Parietal lobe (tissue), 2 donors: ENCODE data around the genes ATM, ARHGAP20, BTG4, BCO2 and PTS.

GRCh38 chr11:106186578-106186939 lies 109.1 kb downstream of the AASDHPPT start:
- RAMPAGE, long total RNA = no peak

- RAMPAGE, long total RNA = no peak
Measured at GRCh38 chr11:106983357-106983661, 35.0 kb downstream of the GUCY1A2 start.

DNA sequence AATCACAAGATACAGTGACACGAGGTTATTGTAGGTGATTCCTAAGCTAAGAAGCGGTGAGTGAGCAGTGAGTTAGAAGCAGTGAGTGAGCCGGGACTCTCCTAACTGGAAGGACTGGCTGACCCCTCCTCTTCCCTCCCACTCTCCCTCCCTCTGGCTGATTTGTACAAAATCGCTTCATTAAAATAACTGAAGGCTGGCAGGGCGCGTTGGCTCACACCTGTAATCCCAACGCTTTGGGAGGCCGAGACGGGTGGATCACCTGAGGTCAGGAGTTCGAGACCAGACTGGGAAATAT lies 468 bp upstream of the SLC35F2 start:
- RAMPAGE, long total RNA = no peak

GRCh38 chr11:108203465-108203917 lies 18.9 kb downstream of the NPAT start:
- RAMPAGE, long total RNA = no peak

DNA sequence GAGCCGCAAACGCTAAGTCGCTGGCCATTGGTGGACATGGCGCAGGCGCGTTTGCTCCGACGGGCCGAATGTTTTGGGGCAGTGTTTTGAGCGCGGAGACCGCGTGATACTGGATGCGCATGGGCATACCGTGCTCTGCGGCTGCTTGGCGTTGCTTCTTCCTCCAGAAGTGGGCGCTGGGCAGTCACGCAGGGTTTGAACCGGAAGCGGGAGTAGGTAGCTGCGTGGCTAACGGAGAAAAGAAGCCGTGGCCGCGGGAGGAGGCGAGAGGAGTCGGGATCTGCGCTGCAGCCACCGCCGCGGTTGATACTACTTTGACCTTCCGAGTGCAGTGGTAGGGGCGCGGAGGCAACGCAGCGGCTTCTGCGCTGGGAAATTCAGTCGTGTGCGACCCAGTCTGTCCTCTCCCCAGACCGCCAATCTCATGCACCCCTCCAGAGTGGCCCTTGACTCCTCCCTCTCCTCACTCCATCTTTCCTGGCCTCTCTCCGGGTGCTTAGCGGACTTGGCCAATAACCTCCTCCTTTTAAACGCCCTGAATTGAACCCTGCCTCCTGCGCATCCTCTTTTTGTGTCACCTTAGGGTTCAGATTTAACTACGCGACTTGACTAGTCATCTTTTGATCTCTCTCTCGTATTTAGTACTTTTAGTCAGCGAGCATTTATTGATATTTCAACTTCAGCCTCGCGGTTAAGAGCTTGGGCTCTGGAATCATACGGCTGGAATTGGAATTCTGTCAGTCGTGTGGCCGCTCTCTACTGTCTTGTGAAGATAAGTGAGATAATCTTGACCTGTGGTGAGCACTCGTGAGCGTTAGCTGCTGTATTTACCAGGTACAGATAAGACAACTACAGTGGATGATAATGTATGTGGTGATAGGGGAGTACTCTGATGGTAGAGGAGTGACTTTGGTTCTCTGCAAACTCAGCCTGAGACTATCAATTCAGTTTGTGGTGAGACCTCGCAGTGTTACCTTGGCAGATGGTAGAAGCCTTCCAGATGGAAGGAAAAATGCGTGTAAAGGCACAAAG lies at the start of gene ATM:
TSS of gene ATM (plus strand) at position 215 of the 1,032 bp plus-strand sequence.
- RAMPAGE, long total RNA = no peak

DNA sequence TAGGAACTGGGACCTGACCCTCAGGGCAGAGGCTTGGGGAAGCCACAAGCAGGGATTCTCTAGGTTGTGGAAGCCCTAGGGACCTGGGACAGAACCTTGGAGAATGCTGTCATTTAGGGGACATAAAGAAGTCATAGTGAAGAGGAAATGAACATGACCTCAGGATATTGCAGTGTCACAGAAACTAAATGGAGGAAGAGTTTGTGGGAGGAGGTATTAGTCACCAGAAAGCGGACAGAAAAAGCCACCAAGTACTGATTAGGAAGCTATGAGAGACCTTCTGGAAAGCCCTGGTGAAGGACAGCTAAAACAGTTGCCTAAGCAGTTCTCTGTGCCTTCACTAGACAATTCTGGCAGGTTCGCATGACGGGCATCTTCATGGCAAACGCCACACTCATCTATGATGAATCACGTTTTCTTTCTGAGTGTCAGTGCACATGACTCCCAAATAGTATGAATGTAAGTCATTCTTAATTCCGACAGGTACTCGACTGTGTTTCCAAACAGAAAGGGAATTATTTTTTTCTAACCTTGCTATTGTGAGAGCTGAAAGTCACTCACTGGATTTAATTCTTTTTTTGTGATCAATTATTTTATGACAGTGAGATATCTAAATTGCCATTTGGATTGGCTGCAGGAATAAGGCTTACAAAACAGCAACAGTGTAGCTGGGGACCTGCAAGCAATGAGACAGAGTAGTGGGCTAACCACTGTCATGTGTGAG lies 325.9 kb downstream of the C11orf87 start:
- RAMPAGE, long total RNA = no peak

DNA sequence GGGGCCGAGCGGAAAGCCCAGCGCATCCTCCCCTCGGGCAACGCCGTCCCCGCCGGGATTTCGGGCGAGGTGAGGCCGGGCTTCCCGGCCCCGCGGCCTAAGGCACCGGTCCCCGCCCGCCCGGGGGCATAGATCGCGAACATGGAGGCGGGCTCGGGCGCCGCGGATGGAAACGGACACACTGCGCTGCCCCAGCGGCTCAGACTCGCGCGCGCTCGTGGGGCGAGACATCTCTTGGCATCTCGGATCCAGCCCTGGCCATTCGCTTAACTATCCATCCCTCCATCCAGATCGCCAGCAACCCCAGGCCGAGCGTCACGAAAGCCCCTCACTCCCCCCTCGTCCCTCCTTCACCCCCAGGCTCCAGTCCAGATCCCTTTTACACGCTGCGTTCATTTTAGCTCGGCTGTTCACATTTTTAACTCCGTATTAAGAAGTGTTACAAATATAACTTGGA lies 468 bp downstream of the ZC3H12C start:
- RAMPAGE, long total RNA = no peak

GRCh38 chr11:110095301-110095895 lies 2.2 kb downstream of the ZC3H12C start:
- RAMPAGE, long total RNA = no peak

DNA sequence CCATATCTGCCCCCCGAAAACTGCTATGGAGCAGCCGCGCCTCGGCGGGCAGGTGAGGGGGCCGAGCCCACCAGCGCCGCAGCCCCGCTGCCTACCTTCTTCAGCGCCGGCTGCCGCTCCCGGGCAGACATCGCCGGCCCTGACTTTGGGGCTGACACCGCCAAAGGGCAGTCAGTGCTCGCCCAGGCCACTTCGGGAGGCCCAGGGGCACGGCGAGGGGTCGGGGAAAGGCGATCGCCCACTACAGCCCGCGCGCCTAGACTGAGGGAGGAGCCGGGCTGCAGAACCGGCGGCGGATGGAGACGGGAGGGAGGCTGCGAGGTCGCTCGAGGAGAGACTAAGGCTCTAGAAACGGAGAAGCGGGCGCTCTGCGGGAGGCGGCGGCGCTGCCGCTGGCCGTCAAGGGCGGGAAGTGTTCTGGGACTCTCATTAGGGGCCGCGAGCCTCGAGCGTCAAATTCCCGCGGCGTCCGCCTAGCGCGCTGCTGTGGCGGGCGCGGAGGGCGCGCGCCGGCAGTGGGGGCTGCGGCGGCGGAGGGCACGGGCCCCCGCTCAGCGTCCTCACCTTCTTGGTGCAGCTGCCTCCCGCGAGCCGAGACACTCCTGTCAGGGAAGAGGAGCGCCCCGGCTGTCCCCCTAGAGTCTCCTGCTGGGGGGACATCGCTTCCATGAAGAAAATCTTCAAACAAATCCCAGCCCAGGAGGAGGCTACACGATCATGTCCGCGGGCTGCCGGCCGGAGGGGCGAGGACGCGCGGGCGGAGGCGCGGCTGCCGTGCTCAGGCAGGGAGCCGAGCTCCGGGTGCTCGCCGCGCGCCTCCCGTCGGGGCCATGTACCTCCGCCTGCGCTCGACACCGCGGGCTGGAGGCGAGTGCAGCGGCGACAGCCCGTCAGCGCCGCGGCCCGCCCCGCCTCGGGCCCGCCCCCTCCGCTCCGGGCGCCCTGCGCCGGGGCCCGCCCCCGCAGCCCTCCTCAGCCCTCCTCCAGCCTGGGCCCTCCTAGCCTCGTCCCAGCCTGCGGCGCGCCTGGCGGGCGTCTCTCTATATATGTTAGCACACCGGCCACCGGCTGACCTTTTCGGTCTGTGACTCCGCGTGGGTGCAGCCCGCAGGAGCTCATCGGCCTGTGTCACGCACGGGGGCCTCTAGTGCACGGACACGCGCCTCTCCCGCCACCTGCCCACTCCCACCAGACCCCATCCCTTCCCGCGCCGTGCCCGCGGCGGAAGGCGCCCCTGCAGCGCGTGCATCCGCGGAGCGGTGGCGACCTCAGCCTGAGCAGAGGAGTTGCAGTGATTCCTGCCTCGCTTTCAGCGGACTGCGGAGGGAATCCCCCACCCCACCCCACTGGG lies at the start of gene ARHGAP20:
TSS of gene ARHGAP20 (minus strand) at position 875 of the 1,351 bp plus-strand sequence.
- RAMPAGE, long total RNA = no peak

DNA sequence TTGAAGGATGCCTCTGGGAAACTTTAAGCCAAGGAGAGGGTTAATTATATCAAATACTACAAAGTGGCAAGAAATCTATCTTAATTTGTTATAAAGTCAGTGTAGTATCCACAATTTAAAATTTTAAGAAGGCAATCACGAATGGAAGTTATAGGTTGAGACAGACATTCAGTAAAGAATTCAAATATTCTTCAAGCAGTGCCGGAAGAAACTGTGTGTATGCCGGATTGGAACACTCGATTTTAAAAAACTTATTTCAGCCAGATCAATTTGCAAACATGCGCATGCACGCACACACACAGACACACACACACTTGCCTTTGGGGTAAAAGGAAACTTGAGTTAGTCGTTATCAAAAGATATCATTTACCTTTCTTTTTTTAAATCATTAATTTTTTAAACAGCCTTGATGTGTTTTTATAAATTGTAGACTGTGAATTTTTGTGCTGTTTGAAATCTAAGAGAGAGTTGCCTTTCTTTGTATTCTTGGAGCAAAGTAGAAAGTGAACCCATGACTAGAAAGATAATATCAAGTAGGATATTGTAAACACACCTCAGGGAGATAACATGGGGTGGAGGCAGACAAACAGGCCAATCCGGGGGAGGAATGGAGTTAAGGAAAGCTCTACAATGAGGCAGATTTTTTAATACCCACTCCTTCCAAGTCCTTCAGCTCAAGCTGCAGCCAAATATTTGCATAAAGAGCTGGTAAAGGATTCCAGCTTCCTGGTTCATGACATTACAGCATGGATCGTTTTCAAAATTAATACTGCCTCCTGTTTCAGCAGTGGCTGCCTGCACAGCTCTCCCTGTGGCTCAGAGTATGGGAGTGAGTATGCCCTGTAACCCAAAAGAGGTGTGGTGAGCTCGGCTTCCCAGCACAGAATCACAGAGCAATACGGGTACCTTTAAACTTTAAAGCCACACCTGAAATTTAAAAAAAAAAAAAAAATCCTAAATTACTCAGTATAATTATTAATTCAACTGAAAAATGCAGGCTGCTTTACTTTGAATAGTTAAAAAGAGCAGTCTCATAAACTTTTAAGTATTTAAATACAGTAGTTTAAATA lies 4.9 kb downstream of the POU2AF3 start:
- RAMPAGE, long total RNA = no peak

DNA sequence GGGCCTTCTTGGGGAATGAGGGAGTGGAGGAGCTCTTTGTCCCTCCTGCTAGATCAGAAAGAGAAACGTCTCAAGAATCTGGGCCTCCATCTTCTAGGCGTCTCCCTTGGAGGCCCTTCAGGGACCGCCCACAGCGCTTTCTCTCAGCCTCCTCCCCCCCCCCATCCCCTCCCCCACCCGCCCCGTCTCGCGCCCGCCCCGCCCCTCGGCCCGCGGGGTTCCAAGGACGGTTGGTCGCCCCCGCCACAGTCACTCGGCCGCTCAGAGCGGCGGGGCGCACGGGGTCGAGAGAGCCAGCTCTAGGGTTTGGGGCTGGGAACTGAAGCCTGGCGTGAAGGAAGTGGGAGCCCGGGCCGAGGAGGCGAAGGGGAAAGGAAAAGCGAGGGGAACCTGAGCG lies at the start of gene BTG4:
TSS of gene BTG4 (minus strand) at position 154 of the 397 bp plus-strand sequence.
- RAMPAGE, long total RNA = no peak

DNA sequence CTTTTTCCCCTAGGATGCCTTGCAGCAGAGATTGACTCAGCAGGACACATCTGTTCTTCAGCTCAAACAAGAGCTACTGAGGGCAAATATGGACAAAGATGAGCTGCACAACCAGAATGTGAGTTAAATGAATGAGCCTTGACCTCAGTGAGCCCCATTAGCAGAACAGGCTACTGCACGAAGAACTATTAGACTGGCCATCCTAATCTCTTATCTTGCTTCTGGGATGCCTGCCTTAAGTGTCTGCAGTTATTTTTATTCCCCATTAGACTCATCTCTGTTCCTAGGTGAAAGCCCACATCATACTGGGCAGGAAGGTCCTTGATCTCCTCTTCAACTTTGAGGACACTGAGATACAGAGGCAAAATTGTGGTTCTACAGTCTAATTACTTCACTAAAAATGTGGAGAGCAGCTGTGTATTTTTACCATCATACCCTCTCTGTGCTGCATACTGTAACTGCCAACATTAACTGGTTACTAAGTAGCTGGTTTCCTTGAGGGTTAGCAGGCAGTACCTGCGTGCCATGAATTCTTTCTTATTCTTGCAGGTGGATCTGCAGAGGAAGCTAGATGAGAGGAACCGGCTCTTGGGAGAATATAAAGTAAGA lies 32.7 kb upstream of the DLAT start:
- RAMPAGE, long total RNA = no peak

- RAMPAGE, long total RNA = no peak
Measured at GRCh38 chr11:111993370-111994002, 31.7 kb upstream of the DLAT start.

- RAMPAGE, long total RNA = no peak
Measured at GRCh38 chr11:112017543-112018260, 7.5 kb upstream of the DLAT start.

- RAMPAGE, long total RNA = no peak
Measured at GRCh38 chr11:112128758-112129279, 35.1 kb downstream of the IL18 start.

- RAMPAGE, long total RNA = no peak
Measured at GRCh38 chr11:112174955-112175978, at the start of gene BCO2. BCO2 (plus strand) TSS chr11:112175512.

DNA sequence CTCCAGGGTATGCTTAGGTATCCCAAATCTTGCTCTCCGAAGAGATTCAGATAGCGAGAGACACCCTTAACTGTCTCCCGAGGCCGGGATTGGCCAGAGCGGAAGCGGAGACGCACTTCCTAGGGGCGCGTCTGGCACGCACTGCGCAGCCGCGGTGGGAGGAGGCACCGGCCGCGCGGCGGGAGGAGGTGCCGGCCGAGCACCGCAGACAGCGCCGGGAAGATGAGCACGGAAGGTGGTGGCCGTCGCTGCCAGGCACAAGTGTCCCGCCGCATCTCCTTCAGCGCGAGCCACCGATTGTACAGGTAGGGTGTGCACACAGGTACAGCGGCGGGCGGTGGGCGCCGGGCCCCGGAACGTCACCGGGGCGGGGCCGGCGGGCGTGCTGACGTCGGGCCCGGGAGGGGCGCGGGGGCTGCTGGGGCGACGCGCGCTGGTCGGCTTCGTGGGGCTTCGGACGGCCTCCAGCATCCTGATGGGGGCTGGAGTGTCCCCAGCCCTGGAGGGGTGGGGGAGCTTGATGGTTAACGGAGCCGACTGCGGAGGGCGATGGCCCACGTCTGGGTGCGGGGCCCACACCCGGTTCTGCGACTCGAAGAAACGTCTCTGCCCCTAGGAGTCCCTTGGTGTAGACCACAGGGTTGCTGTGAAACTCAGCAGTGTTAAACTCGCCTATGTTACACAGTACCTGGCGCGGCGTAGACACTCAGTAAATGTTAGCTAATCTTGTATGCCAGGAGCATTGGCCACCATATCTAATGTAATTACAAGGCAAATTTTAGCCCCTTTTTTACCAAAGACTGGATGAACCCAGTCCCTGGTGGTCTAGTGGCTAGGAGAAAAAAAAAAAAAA lies at the start of gene PTS:
TSS of gene PTS (plus strand) at position 207 of the 853 bp plus-strand sequence.
- RAMPAGE, long total RNA = no peak

DNA sequence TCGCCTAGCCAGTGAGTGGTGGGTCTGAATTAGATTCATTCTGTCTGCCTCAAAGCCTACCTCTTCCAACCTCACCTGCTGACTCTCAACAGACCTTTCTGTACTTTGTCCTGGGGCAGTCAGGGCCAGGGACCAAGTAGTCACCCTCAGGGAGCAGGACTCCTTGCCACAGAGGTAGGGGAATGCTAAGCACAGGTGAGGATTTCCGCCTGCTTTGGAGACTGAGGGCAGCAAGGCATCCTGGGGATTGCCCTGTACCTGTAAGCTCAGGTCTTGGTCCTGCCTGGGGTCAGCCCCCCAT lies 293.7 kb upstream of the PLET1 start:
- RAMPAGE, long total RNA = no peak

DNA sequence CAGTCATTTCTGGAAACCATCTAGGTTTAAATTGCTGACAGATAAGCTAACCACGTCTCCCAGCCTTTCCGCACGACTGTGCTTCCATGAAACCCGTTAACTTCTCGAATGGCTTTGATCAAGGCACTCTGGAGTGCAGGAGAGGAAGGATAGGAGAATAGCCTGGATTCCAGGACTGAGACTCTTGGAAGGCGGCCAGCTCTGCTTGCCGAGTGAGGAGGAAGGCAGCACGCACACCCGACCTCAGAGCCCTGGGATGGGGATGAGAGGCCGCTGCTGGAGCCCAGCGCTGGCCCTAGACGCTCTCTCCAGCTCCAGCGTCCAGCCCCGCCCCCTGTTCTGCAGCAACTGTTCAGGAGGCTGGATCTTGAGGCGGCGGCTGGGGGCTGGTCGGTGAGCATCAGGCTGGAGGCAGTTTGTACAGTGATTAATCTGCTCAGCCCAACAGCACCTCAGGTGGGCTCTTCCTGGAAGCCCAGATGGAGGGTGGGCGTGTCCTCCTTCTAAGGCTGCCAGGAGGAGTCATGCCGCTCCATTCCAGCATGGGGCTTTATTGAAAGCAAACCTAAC lies 176.6 kb upstream of the NCAM1 start:
- RAMPAGE, long total RNA = no peak

DNA sequence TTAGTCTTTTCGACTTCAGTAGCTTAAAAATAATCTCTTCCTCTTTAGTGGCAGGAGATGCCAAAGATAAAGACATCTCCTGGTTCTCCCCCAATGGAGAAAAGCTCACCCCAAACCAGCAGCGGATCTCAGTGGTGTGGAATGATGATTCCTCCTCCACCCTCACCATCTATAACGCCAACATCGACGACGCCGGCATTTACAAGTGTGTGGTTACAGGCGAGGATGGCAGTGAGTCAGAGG lies 110.2 kb upstream of the TTC12 start:
- RAMPAGE, long total RNA = no peak